Thoracic aorta endothelial cell (primary cell): ENCODE measurements around a stretch of chr15.

- CAGE, long polyA plus RNA = no peak
Measured at GRCh38 chr15:85619907-85620655, 174.6 kb downstream of the KLHL25 start.

GRCh38 chr15:85688572-85689170, 106.1 kb downstream of the KLHL25 start:
- CAGE, long polyA plus RNA = no peak

DNA sequence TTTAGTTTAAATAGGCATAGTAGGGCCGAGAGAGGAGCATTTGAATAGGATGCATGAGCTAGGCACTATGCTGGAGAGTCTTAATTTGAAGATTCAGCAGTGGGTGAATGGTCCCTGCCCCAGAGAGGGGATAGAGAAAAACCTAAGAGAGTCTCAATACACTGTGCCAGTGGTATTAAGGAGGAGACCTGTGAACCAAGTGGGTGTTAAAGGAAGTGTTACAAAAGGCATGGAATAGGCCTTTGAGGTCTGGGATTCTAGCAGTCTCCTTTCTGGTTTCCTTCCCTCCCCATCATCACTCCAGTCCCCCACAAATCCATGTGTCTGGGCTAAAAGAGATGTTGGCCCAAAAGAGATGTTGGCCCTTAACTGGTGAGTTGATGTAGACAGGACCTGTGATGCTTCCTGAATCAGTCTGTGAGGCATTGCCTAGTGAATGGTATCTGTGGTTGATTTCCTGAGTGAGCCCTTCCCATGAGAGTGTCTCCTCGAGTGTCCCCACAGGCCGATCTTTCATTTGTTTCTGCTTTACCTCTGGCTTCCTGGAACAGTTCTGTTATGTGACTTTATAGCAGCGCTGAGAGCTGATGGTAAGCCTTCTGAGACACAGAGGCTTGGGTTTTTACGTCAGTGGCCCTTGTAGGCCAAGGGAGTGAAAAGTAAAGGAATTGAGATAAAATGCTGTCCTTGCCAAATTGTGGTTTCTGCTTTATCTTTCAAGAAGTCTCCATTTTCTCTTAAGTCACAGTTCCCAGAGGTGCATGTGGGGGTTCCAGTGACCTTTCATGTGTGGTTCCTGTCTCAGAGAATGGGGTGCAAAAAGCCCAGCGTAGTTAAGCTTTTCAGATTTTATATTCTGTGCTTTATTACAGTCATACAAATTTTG, 87.8 kb downstream of the KLHL25 start:
- CAGE, long polyA plus RNA = no peak

DNA sequence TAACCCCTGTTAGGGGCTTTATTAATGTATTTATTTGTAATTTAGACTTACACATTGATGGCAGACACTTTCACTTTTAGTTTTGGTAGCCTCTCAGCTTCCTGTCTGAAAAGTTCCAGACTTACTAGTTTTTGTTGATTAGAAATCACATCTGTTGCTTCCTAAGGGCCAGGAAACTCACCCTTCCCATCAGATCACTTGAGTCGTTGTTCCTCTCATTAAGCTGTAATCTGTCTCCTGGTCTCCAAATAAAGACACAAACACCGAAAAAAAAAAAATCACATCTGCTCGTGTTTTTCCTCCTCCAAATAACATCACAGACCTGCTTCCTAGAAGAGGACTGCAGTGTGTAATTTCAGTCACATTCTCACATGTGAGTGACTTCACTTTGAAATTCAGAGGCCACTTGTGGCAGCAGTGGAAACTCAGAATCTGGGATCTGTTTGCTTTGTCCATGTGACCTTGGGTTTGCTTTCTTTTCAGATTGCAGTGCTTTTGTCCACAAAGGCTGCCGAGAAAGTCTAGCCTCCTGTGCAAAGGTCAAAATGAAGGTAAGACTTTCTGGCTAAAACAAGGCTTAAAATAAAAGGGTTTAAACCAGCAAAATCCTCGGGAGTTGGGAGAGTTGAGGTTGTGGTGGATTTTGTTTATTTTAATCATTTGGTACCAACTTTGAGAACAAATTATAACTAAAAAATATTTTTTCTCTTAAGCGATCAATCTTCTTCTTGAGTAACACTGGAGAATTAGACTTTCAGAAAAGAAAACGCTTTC, 87.0 kb downstream of the KLHL25 start:
- CAGE, long polyA plus RNA = no peak

- CAGE, long polyA plus RNA = no peak
Measured at GRCh38 chr15:85729803-85730872, 64.6 kb downstream of the KLHL25 start.

- CAGE, long polyA plus RNA = no peak
Measured at GRCh38 chr15:85743185-85743455, 51.6 kb downstream of the KLHL25 start.

DNA sequence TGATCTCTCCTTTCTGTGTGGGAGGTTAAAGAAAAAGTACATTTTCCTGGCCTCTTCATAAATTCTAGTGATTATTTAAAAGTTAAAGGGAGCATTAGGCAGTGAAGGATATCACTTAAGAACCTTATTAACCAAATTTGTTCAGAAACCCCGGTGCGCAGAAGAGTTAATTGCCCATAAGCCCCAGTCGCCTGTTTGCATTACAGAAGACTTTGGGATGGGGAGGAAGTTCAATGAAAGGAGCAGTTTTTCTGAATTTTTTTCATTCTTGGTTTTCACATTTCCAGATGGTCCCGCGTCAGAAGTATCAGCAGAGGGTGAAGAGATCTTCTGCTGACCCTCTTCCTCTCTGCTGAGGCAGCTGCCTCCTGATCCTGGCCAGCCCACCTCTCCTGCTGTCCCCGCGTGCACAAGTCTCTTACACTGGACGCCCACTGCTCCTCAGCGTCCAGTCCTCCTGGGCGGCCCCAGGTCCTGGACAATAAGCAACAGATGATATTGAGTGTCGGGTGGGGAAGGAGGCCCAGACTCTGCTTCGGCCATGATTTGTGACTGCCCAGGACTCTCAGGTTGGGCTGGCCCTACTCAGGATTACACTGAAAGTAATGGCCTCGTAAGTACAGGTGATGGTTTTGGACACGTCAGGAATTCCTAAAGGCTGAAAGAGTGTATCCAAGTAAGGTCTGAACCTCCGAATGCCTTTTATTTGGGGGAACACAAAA, 50.2 kb downstream of the KLHL25 start:
- CAGE, long polyA plus RNA = no peak

DNA sequence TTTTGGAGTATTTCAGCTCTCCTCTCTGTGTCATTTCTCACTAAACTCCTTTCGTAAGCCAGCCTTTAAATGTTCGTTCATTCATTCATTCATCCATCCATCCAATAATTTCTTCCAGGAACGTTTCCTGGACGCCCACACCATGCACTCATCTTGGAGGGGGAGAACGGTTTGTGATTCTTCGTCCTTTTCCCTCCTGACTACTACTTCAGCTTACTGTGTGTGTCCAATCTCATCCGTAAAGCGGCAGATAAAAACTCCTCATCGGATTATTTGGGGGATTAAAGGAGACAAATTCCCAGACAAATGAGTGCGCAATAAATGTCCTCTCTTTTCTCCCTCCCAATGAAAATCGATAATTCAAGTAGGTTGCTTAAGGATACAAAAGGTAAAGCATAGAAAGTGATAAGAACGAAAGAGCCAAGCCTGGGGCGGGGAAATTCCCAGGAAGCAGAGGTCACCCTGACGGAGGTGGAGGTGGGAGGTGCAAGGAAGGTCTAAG, 735 bp upstream of the KLHL25 start:
- CAGE, long polyA plus RNA = no peak

DNA sequence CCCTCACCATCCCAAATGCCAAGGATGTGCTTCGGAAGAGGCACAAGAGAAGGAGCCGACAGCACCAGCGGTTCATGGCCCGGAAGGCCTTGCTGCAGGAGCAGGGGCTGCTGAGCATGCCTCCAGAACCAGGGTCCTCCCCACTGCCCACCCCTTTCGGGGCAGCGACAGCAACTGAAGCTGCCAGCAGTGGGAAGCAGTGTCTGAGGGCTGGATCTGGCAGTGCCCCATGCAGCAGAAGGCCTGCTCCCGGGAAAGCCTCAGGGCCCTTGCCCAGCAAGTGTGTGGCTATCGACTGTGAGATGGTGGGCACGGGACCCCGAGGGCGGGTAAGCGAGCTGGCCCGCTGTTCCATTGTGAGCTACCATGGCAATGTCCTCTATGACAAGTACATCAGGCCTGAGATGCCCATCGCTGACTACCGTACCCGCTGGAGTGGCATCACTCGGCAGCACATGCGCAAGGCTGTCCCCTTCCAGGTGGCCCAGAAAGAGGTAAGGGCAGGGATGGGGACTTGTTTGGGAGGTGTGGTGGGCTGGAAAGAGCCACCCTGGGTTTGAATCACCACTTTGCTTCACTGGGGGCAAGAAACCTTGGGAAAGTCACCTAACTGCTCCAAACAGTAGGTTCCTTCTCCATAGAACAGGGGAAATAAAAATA, 5.2 kb downstream of the AEN start:
- CAGE, long polyA plus RNA = no peak

- CAGE, long polyA plus RNA = no peak
Measured at GRCh38 chr15:88637737-88638561, 867 bp upstream of the ISG20 start.

DNA sequence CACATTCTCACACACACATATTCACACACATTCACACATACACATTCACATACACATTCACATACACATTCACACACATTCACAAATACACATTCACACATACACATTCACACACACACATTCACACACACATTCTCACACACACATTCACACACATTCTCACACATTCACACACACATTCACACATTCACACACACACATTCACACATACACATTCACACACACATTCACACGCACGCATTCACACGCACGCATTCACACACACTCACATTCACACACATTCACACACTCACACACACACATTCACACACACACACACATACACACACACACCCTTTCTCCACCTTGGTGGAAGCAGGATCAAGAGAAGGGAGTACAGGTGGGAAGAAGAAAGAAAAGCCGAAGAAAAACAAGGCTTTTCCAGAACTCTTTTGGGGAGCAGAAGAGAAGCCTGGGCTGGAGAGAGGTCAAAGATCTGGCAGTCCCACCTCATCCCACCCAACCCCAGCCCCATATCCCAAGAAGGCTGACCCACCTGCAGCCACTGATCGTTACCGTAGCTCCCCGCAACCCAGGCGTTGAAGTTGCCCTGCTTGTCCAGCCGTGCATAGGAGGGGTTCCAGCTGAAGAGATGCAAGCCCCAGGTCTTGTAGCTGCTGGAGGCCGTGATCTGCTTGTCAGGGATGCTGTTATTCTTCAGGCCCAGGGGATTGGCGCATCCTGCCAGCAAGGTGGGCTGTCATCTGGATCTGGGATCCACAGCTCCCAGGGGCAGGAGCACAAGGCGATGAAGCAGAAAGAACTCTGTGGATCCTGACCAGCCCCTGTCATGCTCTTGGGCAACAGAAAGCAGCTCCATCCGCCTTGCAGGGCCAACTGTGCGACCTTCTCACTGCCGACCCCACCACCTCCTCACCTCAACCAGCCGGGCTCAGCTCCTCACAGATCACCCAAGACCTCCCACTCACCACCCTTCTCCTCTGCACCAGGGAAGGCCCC, 6.0 kb upstream of the HAPLN3 start:
- CAGE, long polyA plus RNA = no peak

- CAGE, long polyA plus RNA = no peak
Measured at GRCh38 chr15:89090612-89091719, 2.7 kb downstream of the ABHD2 start.

- CAGE, long polyA plus RNA = no peak
Measured at GRCh38 chr15:89095363-89095711, 7.1 kb downstream of the ABHD2 start.

DNA sequence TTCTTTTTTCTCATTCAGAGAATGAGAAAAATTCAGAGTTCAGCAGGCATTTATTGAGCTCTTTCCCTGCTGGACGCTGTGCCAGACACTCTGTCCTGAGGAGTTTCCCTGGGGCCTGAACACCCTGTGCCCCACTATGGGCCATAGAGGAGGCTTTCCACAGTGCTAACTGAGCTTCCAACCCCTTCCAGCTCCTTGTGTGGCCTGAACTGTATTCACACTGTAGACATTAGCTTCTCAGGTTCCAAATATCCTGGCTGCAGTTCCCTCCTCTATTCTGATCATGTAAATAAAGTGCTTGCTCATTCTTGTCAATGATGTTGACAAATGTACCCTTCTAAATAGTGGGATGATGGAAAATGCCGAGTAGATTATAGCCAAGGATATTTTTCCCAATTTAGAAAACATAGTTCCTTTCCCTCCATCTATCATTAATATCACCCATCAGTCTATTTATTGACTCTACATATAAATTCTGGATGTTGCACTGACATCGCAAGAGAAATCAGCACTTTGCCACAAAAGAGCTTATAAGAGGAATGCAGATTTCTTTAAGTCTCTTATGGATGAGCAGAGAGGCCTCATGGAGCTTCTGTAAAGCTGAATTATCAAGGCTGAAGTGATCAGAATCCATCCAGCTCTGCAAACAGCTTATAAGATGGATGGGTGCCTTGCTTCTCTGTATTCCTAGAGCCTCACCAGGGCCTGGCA, 10.2 kb downstream of the ABHD2 start:
- CAGE, long polyA plus RNA = no peak

- CAGE, long polyA plus RNA = no peak
Measured at GRCh38 chr15:89106146-89106709, 18.0 kb downstream of the ABHD2 start.

DNA sequence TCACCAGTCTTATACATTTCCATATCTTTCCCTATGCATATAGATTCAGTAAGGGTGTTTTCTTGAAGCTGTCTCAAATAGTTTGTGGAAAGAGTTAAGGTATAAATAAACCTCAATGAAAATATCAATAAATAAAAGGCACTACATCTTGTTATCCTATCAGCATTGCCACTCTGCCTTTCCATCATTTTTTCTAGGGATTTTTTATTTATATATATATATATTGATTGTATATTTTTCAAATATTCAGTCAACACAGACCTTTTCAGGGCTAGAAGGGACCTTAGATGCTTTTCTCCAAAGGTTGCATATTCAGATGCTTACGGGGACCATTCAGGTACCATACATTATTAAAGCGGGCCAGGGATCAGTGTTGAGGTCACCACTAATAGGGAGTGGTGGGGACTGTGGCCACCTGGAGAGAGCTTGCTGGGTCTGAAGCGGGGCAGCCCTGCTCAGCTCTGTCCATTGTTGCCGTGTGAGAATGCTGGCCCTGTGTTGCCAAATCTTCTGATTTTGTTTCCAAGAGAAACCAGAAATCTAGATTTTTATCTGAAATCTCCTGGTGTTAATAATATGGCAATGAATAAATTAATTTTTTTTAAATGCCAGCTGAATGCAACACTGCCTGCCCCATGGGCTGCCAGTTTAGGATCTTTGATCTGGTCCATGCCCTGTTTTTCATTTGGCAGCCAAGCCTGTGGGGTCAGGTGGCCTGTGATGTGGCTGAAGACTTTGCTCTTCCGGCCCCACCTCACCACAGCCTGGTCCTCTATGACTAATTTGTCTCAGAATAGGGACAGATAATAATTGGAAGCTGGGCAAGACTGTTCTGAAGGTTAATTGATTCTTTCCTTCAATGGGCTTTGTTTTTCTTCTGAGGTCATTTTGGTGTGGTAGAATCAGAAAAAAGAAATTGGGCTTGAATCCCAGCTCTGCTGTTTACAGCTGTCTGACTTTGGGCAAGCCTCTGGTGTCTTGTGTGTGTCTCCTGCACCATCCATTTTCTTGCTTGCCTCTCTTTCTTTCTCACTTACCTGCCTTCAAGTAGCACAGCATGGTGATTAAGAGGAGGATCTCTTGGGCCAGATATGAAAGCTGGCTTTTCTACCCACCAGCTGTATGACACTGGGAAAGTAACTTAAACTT, 23.9 kb downstream of the ABHD2 start:
- CAGE, long polyA plus RNA = no peak

DNA sequence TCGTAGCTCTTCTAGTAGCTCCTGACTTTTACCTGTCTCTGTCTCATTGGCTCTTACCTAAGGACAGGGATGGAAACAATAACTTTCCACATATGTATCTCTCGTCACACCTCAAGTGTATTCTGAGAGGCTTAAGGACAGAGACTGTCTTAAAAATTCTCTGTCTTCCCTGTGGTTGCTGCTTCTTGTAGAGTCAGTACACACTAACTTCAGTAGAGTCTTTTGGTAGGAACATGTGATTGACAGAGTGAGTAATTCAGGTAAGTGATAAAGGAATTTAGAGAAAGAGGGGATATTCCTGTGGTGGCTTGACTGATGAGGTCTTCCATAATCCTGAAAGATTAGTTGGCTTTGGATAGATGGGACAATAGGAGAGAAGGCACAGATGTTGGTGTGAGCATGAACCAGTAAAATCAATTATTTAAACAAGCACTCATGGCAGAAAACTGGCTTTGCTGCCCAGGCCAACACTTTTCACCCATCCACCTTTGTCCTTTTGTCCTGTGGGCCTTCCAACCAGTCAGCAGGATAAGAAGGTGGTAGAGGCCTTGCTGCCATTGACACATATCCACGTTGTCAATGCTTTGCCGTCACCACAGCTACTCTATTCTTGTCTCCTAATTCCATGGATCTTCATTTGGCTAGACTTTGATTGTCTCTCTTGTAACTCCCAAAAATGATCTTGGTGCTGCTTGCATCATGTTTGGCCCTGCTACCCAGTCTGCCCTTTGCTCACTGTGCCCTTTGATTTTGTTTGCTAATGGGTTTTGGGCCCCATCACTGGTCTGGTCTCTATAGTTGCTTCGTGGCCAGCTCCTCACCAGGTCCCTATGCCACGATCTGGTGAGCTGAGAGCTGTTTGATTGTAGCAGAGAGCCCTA, 39.9 kb downstream of the ABHD2 start:
- CAGE, long polyA plus RNA = no peak

DNA sequence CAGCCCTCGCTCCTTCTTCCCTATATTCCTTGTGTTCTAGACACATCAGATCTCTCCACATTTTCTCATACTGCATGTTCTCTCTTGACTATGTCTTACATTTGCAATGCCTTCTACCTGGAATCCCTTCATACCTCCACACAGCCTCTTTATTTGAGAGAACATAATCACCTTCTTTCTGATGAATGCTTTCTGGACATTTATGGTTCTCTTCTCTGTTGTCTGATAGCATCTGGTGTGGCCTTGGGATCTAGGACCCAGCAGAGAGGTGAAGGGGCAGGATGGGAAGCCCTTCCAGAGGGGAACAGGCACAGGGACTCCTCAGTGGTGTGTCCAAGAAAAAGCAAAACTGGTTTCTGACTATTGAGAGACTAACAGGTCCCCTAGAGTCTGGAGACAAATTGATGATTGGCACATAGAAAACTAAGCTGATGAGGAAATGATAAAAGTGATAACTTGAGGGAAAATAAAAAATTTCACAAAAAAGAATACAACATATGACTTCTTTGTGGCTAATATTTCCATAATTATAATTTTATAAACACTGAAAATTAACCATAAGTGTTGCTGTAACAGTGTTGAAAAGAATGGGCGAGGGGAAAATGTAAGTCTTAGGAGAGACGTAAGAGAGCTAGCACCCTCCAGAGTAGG, 43.1 kb downstream of the ABHD2 start:
- CAGE, long polyA plus RNA = no peak

- CAGE, long polyA plus RNA = no peak
Measured at GRCh38 chr15:89167774-89168323, 53.5 kb downstream of the RLBP1 start.

DNA sequence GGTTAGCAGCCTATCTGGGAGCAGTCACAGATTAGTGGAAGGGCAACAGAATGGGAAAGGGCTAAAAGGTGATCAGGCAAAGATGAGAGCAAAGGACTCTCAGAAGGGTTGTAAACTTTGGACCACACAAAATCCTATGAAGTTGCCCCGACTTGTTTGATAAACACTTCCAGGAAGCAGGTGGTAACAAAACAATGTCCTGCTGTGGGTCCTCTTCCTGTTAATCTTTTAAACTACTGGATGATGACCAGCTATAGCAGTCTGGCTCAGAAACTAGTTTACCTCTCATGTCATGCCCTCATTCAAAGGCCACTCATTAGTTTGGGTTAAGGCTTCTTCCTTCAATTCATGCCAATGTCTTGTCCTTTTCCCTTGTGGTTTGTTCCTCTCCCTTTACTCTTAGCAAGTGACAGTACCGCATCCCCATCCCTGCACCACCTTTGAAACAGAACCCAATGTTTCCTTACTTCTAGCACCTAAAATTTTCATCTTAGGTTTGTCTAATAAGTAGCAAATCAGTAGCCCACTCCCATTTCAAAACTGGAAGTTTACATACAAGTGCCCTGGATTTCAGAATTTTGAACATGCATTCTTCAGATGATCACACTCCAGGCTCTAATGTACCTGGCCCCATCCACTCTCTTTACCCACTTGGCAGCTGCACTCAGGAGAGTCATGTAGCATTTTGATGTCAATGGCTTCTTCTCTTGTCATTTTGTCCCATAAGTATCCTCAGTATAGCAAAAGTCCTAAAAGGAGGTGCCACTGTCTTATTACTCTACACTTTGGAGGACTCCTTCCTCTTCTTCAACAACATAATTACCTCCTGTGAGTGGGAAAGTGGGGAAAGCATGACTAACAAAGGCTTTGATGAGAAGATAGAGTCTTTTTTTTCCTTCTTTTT, 18.9 kb downstream of the POLG start:
- CAGE, long polyA plus RNA = no peak